A673 (cell line): ENCODE results near the genes RSPH6A, IGFL1, CALM3 and DACT3.

DNA sequence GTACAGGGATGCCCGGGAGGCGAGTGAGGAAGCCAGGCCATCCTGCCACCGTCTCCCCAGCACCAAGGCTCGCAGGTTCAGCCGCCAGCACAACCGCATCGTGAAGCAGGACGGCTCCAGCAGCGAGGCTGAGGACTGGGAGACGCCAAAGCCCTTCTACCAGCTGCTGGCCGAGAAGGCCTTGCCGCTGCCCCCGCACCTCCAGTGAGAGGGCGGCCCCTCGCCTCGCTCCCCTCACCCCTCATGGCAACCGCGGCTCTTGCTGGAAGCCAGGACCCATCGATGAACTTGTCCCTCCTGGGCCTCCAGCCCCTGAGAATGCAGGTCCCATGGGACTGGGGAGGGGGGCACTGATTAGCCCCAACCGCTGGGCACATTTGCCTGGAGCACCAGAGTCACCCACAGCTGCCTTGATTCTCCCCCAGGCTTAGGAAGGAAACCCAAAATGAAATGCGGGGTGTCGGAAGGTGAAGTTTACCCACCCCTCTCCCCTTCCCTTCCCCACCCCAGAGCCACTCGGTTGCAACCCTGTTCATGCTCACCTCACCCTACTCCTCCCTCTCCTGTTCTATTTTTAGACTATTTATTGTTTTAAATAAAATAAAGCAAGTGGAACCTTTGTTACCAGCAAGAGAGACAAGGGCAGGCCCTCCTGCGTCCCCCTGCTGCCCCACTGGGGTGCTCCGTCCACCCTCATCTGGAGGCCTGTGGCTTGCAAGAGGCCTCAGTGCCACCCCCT is 5.0 kb downstream of the SIX5 start:
- PRO-cap: no peak

DNA sequence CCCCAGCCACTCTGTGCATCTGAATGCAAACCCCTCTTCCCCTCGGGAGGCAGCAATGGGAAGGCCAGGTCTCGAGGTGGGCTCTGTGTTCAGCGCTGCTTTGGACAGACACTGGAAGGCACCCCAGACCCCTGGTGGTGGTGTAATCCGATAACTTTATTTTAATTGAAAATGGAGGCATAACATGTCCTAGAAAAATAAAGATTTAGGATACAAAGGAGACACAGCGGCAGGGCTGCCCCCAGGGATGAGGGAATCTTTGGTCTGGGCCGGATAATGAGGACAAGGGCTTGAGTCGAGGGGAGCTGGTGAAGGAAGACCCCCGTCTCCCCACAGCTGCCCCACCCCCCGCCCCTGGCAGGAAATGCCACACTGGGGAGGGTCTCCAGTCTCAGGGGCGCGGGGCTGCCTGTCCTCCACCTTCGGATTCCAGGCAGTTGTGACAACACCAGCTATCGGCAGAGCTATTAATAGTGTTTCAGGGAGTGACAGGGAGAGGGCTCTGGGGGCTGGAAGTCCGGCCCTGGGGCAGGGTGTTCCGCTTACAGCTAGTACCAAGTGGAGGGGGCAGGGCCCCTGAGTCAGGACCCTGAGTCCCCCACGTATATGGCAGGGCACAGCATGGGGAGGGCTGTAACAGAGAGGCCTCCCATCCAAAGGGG is 4.3 kb downstream of the SIX5 start:
- PRO-cap: no peak

- PRO-cap: no peak
Observed at GRCh38 chr19:45781444-45782151, 692 bp downstream of the DMPK start.

- PRO-cap: no peak
Observed at GRCh38 chr19:45783016-45784149, 1.1 kb upstream of the DMPK start.

DNA sequence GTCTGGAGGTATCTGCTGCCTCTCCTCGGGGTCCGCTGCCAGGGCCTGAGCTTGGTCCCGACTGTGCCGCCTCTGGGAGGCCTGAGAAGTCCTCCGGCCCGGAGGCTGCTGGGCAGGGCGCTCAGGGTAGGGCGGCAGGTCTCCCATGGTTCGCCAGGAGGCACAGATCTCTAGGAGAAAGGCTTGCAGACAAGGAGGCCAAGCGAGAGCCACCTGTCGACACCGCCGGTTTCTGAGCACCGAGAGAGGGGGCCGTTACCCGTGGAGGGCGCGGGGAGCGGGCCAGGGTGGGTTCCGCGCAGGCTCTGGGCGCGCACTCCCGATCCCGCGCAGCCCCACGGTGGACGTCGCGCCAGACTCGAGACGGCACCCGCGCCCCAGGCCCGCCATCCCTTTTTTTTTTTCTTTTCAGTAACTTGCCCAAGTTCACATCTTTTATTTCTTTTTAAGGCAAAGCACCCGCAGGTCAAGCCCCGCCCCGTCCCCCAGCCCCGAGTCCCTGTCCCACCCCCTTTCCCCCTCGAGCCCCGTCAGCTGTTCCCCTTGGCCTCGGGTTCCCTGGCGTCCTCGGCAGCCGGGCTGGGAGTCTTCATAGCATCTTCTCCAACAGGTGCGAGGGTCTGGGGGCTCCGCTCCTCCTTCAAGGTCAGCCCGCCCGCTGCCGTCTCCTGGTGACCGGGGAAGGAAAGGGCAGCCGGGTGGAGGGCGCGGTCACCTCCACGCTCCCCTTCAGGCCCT is at the start of gene RSPH6A:
Gene RSPH6A (minus strand): TSS at position 279 of the 738 bp plus-strand sequence.
- PRO-cap: no peak

DNA sequence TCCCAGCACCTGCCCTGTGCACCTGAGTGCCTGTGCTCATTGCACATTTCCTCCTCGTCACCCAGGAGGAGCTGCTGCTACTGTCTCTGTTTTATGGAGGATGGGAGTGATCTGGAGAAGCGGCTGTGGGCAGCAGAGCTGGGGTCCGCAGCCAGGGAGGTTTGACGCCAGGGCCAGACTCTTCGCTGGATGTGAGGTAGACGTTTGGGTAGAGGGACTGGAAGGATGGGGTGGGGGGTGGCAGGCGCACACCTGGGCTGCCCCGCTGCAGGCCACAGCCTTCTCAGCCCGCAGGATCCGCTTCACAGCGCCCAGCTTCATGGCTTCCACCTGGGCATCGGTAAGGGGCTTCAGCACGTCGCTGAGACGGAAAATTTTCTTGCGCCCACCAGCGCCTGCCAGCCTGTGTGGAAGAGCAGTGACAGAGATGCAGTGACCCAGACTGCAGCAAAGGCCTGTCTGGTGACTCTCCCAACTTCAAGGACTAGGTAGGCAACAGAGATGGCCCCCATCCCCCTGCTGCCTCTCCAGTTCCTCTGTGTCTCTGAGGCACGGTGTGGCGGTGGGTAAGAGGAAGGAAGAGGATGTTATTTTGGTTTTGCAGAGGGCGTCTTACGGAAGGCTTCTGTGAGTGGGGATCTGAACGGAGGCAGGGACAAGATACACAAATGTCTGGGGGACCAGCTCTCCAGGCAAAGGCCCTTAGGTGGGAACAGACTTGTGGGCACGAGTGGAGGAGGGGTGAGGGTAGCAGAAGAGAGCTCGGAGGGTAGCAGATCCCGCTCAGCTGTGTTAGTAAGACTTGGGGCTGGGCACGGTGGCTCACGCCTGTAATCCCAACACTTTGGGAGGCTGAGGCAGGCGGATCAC is 14.9 kb upstream of the RSPH6A start:
- PRO-cap: no peak

- PRO-cap: no peak
Observed at GRCh38 chr19:45901145-45901932, 1.1 kb downstream of the MYPOP start.

GRCh38 chr19:45999295-46000506 is 4.4 kb downstream of the CCDC61 start:
- PRO-cap: no peak

- PRO-cap: unidirectional peak, minus-strand start at chr19:46181616
Observed at GRCh38 chr19:46181497-46182108, 33.6 kb downstream of the IGFL2 start.

GRCh38 chr19:46210955-46211518 is 18.5 kb upstream of the IGFL1 start:
- PRO-cap: no peak

DNA sequence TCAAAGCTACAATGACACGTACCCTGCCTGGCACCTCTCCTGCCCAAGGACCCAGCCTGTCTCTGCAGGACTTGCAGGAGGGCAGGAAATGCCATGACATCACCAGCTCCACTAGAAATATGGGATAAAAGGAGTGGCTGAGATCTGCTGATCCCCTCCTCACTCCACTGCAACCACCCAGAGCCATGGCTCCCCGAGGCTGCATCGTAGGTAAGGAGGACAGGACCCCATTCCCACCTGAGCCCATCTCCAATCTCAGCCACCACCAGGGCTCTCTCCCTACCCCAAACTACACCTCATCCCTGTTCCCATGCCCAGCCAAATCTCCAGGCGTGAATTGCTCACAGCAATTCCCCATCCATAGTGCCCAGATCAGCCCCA is at the start of gene IGFL1:
Gene IGFL1 (plus strand): TSS at position 153 of the 381 bp plus-strand sequence.
- PRO-cap: no peak

DNA sequence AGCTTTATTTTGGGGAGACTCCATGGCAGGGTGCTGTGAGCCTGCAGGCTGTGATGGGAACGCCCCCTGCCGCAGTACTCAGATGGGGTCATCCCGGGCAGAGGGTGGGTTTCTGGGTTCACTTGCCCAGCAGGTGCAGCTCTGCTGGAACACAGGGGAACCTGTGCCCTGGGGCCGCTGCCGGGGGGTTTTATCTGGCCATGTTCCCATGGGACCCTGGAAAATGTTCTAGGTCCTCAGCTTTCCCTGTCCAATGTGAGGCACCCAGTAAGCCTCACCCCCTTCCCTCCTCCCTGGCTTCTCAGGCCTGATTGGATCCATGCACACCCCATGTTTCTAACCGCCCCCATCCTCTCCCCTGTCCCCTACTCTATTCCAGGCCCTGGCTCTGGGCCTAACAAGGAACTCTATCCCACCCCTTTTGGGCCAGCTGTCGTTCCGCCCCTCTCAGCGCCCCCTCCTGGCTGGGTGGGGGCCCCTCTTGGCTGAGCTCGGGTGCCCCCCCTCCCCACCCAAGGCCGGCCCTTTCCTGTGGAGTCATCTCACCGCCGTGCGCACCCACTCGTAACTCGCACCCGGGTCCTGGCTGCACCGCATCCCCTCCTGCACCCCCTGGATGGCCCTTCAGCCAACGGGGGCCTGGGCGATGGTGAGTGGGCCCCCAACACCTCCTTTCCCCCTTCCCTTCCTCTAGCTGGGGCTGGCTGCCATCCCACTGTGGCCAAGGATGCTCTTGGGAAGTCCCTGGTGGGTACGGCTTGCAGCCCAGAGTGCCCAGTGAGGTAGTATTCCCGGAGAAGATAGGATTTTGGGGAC is 1.2 kb downstream of the HIF3A start:
- PRO-cap: no peak

DNA sequence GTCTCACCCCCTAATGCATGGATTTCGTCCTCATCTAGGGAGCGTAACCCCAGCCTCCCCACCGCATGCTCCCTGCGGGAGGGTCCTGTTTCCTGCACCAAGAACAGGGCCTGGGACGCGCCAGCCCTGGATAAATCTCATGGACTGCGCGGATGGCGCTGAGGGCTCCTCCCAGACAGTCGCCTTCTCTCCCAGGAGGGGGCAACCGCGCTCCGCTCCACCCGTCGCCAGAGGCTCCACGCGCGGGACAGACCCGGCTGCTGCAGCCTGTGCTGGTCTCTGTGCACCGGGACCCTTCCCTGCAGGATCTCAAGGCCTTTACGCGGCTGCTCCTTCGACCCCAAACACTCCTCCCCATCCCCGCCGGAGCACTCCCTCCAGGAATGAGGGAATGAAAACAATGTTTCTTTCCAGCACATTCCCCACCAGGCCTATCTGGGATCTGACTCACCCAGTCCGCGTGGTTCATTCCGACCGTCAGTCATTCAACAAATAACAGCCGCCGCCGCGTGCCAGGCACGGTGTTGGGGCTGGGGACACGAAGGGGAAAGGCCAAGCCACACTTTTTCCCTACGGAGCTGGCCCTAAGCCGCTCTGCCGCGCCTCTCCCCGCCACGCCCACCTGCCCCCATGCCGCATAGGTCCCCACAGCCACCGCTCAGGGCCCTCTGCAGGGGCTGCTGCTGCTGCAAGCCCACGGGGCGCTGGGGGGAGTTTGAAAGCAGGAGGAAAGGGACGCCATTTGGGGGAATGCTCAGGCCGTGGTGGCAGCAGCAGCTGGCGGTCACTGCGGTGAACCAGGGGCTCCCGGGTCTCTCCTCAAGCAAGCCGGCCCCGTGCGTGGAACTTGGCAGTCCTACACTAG is 6.0 kb downstream of the PNMA8B start:
- PRO-cap: no peak

GRCh38 chr19:46600341-46601536 is at the start of gene CALM3:
CALM3 (plus strand) TSS chr19:46601330.
- PRO-cap: bidirectional peak, plus-strand start at chr19:46600573, minus-strand start at chr19:46600660; bidirectional peak, plus-strand start at chr19:46600695, minus-strand start at chr19:46600678; bidirectional peak, plus-strand start at chr19:46601337, minus-strand start at chr19:46600915

- PRO-cap: no peak
Observed at GRCh38 chr19:46608635-46609692, 7.8 kb downstream of the CALM3 start.

DNA sequence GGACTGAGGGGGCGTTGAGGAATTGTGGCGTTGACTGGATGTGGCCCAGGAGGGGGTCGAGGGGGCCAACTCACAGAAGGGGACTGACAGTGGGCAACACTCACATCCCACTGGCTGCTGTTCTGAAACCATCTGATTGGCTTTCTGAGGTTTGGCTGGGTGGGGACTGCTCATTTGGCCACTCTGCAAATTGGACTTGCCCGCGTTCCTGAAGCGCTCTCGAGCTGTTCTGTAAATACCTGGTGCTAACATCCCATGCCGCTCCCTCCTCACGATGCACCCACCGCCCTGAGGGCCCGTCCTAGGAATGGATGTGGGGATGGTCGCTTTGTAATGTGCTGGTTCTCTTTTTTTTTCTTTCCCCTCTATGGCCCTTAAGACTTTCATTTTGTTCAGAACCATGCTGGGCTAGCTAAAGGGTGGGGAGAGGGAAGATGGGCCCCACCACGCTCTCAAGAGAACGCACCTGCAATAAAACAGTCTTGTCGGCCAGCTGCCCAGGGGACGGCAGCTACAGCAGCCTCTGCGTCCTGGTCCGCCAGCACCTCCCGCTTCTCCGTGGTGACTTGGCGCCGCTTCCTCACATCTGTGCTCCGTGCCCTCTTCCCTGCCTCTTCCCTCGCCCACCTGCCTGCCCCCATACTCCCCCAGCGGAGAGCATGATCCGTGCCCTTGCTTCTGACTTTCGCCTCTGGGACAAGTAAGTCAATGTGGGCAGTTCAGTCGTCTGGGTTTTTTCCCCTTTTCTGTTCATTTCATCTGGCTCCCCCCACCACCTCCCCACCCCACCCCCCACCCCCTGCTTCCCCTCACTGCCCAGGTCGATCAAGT is 8.8 kb downstream of the CALM3 start:
- PRO-cap: no peak

DNA sequence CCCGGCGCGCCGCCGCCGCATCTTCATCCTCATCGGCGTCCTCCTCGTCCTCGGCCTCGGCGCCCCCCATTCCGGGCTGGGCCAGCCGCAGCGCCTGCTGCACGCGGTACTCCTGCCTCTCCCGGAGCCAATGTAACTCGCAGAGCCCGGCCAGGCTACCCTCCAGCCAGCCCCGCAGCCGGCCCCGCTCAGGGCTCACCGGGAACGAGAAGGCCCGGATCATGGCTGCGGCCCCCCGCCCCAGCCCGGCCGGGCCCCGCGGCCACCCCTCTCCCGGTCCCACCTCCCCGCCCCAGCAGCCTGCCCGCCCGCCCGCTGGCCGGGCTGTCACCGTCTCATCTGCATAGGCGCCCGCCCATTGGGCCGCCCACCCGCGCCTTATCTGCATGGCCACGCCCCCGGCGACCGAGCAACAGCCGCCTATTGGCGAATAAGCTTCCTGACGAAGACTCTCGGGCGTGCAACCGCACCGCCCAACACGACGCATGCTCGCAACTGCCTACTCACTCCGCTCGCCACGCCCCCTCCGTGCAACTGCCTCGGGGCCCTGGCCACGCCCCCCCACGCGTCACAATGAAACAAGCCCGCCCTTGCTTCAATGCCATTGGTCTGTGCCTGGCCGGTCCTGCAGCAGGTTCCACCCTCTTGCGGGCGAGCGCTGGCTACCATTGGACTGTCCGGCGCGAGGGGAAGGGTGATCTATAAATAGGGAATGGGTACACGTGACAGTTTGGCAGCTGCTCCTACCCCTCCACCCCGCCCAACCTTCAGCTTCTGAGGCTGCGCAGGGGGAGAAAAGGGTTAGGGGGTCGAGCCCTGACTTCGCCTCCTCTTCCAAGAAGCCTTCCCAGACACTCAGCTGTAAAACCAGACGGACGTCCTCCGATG is at the start of gene DACT3:
Gene DACT3 (minus strand): TSS at position 341 of the 888 bp plus-strand sequence.
- PRO-cap: no peak

- PRO-cap: no peak
Observed at GRCh38 chr19:46738097-46738420, 7.8 kb upstream of the FKRP start.

DNA sequence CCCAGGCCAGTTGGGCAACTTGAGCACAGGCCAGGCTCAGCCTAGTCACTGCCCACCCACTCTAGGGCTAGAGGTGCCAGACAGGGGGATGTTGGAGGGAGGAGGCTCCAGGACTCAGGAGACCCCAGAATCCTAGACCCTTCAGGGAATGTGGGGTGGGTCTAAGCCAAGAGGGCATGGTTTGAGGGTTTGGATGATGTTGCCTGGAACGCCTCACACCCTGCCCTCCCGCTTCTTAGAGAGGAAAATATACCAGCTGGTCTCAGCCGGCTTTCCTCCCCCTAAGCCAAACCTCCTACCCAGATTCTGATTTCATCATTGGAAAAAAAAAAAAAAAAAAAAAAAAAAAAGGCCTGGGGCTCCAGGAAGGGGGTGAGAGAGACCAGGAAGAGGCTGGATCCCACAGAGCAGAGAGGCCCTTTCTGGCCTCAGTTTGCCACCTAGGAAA is 8.0 kb upstream of the SLC1A5 start:
- PRO-cap: no peak

- PRO-cap: no peak
Observed at GRCh38 chr19:46851206-46851402, 458 bp upstream of the AP2S1 start.